Tibial artery (tissue), 1 donor: ENCODE measurements around a stretch of chr15.

DNA sequence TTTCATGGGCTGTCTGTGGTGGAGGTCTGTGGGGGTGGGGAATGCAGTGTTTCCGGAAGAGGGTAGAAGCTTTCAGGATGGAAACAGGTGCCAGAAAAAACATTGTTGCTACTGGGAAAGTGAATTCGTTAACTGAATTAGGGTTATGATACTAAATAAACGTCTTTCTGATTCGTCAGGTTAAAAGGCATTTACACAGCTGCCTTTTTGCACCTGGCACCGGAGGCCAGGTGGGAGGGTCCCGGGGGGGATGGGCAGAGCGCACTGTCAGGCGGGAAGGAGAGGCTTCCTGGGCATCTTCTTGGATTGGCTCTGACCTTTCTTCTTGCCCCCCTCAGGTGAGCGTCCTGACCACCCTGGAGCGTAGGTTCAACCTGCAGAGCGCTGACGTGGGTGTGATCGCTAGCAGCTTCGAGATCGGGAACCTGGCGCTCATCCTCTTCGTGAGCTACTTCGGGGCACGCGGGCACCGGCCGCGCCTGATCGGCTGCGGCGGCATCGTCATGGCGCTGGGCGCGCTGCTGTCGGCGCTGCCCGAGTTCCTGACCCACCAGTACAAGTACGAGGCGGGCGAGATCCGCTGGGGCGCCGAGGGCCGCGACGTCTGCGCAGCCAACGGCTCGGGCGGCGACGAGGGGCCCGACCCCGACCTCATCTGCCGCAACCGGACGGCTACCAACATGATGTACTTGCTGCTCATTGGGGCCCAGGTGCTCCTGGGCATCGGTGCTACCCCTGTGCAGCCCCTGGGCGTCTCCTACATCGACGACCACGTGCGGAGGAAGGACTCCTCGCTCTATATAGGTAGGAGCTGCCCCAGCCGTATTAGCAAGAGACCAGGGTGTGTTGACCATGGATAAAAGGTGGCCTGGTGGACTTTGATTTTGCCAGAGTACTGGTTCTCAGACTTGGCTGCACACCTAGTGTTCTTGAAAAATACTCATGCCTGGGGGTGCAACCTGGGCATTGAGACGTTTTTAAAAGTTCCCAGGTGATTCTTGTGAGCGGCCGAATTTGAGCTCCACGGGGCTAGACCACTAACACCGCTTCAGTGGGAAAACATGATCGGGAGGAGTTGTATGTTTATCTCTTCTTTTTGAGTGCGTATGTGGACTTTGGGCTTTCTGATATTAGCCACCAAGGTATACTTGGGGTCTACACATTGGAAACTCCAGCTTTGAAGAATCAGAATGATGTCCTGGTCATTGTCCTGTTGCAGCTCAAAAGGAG lies 62.6 kb downstream of the SLCO3A1 start:
- PRO-cap = no peak

DNA sequence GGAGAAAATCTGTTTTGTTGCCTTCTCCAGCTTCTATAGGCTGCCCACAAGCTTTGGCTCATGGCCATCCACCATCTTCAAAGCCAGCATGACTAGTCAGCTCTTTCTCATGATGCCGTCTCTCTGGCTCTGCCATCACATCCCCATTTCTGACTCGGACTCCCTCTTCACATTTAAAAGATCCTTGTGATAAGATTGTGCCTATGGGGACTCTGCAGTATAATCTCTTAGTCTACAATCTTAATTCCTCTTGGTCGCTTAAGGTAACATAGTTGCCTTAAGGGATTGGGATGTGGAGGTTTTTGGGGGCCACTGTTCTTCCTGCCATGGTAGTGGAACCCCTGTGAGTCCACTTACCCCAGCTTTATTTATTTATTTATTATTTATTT lies 235.1 kb downstream of the SLCO3A1 start:
- PRO-cap = no peak

- PRO-cap = no peak
These were observed 251.2 kb downstream of the SLCO3A1 start for GRCh38 chr15:92104776-92105093.

DNA sequence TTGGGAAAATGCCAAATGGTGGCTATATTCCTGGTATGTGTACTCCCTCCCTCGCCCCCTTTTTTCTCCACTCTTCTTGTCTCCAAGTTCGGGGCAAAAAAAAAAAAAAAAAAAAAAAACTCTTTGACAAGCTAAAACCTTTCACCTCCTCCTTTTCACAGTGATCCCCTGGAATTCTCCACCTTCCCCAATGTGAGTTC lies 263.0 kb upstream of the ST8SIA2 start:
- PRO-cap = no peak

DNA sequence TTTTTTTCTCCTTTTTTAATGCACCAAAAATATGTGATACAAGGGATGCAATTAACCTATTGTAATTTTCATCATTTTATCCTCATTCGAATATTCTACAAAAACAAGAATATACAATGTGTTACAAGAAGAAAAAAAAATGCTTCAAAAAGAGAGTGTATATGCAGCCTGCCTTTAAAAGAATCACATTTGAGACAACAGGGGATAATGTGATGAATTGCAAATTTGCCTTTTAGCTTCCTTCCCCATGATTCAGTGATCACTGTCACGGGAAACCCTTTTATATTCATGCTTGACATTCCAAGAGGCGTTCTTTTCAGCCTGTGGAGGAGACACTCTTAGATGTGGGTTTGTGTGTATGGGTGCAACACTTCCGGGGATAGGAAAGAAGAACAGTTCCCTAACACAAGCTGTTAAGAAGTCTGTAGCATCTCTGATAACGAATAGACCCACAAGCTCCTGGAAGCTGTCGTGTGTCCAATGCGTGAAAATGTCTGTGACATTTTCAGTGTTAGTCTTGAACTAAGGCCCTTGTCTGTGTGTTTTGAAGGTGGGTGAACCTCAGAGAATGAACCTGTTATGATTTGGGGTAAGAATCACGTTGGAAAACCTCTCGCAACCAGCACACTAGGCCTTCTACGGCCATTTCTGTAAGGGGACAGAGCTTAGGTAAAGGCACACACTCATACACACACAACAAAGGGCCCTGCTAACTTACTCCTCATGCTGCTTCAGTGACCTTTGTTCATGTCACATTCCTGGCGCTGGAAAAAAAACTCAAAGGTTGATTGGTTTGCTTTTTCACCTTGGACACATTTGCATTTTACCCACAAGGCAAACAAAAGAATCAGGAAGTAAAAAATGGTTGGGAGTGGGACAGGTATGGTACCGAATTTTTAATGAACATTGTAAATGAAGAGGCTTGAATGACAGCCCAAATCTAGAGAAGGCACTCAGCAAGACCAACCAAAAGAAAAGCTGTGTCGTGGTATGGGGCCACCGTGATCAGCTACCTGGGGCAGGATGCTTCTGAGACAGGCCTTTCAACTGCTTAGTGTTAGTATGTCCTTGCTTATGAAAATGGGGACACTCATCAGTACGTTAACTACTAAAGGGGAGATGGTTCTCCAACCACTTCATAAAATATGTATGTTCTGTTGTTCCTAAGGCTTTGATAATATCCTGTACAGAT lies 229.1 kb upstream of the ST8SIA2 start:
- PRO-cap = no peak

- PRO-cap = no peak
These were observed 75.1 kb downstream of the FAM174B start for GRCh38 chr15:92580428-92580962.

GRCh38 chr15:92638031-92638583 lies 17.5 kb downstream of the FAM174B start:
- PRO-cap = no peak

GRCh38 chr15:92832817-92833574 lies 67.1 kb upstream of the CHD2 start:
- PRO-cap = no peak

DNA sequence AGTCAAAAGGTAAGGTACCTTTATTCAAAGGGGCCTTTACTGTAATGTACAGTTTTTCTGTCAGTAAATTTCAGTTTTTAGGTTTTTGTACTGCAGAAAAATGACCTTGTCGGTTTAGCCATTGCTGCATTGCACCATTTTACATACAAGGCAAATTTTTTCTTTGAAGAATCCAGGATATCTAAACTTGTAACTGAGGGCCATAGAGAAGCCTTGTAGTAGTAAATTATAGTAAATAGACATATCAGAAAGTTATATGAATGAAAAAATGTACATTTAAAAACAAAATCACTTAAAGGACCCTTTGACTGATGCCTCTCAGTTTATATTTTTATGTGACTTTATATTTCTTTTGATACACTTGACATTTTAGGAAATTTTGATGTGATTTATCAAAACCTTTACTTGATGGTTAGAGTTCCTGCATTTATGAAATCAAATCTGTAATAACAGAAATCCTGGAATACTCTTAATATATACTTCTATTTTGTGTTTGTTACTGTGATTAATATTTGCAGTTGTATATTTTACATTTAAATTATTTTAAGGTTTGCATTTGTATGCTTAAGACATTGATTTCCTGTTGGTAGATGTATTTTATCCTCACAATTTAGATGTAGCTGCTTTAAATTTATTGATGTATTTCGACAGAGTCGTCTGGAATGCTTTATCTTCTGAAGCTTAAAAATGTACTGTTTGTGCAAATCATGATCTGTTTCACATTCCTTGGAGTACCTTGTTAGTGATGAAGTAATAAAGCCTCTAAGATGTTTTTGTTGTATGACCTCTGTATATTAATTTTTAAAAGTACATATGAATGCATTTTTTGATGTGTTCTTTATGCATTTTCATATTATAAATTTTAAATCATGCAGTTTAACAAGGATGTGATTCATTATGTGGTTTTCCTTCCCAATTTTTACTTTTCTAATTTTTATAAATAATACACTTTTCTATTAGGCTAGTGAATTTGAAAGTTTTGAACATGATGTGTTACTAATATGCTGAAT lies 1.7 kb downstream of the CHD2 start:
- PRO-cap = no peak

- PRO-cap = no peak
These were observed 72.4 kb downstream of the RGMA start for GRCh38 chr15:93016645-93016965.

DNA sequence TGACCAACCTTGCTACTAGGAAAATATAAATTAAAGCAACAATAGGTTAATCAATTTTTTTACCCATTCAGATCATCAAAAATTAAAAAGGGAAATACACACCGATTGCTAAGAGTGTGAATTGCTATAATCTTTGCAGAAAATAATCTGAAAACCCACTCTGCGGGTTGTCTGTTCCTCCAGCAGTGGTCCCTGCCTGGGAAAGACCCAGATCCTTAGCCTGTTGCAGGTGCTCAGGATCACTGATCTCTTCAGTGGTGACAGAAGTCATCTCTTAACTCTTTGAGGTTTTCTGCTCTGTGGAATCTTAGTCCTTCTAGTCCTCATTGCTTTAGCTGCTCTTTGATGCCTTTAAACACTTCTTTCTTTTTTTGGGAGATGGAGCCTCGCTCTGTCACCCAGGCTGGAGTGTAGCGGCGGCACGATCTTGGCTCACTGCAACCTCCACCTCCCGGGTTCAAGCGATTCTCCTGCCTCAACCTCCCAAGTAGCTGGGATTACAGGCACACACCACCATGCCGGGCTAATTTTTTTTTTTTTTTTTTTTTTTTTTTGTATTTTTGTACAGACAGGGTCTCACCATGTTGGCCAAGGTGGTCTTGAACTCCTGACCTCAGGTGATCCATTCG lies 71.9 kb downstream of the RGMA start:
- PRO-cap = no peak

DNA sequence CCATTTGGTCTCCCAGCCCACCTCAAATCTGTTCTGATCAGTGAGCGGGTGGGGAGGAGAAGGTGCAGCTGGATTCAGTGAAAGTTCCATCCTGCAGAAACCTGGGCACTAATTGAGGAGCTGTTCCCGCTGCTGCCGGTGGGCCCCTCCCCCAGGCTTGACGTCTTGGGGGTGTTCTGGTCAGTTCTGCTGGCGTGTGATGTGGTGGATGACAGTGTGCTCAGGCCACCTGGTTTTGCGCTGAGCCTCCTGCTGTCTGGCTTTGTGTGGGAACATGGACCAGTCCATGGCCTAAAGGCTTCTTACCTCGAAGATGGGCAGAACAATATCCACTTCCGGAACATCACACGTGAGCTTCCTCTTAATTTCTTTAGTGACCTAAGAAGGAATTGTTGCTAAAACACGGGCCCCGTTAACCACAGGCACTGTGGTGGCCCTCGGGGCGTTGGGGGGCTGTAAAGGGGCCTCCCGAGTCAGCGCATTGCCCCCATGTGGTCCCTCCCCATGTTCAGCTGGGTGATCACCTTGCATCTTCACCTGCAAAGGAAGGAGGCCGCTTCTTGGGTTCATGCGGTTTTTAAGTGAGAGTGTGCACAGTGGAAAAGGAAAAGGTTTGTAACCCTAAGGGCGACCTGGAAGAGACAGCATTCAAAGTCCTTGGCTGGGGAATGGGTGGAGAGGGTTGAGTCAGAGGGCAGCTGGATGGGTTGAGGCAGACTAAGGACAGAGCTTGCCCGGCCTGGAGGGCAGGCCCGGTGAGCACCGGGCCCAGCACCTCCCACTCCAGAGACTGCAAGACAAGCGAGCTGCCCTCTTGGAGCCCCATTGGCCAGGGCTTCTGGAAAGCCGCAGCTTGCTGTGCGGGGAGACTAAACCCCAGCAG lies 59.5 kb downstream of the RGMA start:
- PRO-cap = no peak

GRCh38 chr15:93035901-93036396 lies 53.1 kb downstream of the RGMA start:
- PRO-cap = no peak

DNA sequence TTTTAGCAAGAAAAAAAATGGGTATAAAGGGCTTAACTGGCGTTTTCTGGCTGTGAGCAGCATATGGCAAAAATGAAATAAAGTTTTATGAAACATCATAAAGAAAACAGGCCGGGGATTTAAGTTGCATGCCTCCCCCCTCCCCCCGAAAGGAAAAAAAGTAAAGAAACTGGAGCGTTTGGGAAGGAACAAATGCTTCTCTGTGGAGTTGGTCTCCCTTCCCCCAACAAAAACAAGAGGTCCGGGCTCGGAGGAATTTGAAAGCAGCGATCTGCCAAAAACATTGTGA lies 17.1 kb downstream of the RGMA start:
- PRO-cap = no peak

DNA sequence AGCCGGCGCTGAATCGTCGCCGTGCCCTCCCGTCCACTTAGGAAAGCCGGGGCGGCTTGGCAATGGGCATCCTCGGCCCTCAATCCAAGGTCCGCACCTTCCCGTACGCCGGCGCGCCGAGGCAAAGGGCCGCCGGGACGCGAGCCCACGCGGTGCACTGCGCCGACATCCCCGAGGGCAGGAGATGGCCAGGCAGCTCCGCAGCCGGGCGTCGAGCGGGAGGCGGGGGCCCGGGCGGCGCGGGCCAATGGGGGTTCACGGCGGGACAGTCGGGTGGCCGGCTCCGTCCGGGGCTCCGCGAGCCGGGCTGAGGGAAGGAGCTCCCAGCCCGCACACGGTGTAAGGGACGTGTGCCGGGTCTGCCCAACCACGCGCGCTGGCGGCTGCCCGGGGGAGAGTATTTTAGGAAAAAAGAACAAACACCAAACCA lies 694 bp downstream of the RGMA start:
- PRO-cap = unidirectional peak, plus-strand start at position 300 of the sequence

GRCh38 chr15:93321752-93322408 lies 232.9 kb upstream of the RGMA start:
- PRO-cap = no peak

GRCh38 chr15:93554690-93555049 lies 465.7 kb upstream of the RGMA start:
- PRO-cap = no peak

DNA sequence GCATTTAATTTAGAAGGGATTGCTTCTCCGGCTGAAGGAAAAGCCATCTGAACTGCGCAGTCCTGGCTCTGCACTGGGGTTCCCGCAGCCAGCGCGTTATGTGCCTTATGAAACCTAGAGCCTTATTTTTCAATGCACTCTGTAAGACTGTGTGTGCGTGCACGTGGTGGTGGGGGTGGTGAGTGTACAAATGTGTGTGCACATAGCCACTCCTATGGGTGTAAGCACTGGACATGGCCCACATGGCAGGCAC lies 427.7 kb upstream of the MCTP2 start:
- PRO-cap = no peak

DNA sequence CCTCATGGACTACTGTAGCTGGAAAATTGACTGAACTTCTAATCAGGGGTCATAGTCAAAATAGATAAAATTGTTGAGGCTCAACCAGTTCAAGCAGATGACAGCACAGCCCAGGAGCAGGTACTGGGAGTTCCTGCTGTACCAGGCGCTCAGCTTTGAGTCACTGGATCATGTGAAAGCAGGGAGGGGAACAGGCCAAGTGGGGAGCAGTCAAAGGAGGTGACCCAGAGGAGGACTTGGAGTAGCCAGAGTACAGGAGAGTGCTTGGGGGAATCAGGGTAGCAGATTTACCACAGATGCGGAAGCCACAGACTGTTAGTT lies 369.4 kb upstream of the MCTP2 start:
- PRO-cap = no peak

- PRO-cap = no peak
These were observed 160.9 kb upstream of the MCTP2 start for GRCh38 chr15:94070208-94071171.